Mammary microvascular endothelial cell (primary cell): ENCODE results near the gene CLTC.

- RAMPAGE, long total RNA: no peak
These were observed 33.8 kb downstream of the YPEL2 start for GRCh38 chr17:59365251-59365739.

GRCh38 chr17:59619382-59620191, at the start of gene CLTC:
TSS of gene CLTC (plus strand) at chr17:59619895.
- RAMPAGE, long total RNA: start-site peak on the plus strand at chr17:59619738-59620081, 4,294 and 2,503 reads in 2 replicates

GRCh38 chr17:59641959-59642465, 22.3 kb downstream of the CLTC start:
- RAMPAGE, long total RNA: no peak

DNA sequence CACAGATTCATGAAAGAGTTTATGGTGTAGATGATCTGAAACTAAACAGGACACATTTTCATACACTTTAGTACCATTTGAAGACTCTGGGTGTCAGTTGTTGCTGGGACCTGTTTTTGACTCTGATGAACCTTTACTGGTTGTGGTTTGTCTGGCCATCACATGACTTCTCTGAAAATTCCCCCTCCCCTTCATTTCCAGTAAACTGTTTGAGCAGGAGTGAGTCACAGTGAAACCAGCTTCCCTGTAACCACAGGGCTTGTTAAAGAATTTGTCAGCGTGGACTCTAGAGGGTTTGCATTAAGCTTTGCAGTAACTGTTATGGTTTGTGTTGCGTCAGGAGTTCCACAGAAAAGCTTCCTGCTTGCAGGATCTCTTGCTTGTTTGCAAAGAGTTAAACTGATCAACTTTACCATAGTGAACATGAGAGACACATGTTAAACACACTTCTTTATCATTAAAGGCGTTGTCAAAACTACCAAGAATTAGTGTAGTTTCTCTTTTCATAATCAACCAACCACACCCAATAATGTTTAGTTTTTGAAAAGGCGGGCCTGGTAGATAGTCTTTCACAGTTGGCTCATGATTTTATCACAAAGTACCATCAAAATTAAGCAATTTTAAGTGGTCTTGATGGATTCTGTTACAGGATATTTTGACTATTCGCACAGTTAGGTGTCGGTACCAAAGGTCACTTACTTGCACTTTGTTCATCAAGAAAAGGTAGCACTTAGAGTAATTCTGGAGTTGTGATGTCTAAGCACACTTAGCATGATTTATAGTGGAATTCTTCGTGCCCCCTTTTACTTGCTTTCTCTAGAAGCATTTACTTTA, 79.2 kb downstream of the VMP1 start:
- RAMPAGE, long total RNA: no peak

DNA sequence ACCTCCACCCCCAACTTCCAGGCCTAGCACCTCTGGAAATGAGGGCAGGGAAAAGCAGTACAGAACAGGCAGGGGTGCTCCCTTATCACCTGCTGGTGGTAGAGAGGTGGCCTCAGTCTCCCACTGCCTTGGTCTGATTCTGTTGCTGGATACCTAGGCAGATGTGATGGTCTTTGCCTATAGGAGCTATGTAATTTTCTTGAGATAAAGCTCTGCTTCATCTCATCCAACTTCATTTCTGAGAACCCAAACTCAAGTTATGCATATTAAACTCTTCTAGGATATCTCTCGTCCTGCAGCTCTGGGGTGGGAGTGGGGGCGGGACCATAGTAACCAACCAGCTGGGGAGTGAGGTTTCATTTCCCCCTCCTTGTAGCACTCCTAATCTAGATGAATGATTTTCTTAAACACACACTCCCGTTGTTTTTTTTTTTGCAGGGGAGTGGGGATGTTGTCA, 10.3 kb upstream of the HEATR6 start:
- RAMPAGE, long total RNA: no peak

DNA sequence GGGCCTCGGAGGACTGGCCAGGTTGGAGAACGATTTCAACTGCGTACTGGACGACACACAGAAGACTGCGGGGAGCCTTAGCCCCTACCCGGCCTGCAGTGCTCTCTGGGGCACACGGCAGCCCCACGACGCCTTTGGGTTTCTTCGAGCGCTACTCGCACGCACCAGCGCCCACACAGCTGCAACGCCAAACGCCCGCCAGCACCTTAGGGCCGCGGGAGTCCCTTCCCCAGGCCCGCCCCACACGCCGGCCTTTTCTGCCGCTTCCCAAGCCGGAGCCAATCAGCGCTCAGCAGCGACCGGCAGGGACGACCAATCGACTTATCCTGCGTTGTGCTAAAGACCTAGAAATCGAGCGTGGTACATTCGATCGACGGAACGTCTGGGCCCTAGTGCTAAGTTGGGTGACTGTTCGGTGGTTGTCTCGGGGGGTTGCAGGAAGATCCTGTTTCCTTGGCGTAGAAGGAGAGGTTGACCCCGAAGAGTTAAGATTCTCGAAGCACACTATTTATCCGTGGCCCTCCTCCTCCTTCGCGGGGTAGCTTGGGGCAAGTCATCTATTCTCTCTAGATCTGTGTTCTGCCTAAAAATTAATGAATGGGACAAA, 14.2 kb upstream of the CA4 start:
- RAMPAGE, long total RNA: no peak

DNA sequence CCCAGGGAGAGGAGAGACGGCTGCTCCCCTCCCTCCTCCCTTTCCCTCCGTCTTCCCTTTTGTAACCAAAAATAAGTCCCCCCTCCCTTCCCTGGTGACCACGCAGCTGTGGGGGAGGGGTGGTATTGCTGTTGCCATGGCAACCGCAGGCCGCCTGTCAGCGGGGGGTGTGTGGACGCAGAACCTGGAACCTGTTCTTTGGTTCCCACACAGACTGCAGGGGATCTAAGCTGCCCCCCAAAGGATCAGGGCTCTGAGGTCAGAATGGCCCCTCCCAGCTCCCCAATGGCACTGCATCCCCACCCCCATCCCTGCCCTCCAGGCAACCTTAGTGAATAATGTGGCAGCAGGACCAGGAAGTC, 11.8 kb downstream of the CA4 start:
- RAMPAGE, long total RNA: no peak

GRCh38 chr17:60291714-60293183, 99.7 kb downstream of the USP32 start:
- RAMPAGE, long total RNA: no peak

GRCh38 chr17:60330501-60331038, 61.4 kb downstream of the USP32 start:
- RAMPAGE, long total RNA: no peak

GRCh38 chr17:60391558-60391851, 428 bp downstream of the USP32 start:
- RAMPAGE, long total RNA: no peak

DNA sequence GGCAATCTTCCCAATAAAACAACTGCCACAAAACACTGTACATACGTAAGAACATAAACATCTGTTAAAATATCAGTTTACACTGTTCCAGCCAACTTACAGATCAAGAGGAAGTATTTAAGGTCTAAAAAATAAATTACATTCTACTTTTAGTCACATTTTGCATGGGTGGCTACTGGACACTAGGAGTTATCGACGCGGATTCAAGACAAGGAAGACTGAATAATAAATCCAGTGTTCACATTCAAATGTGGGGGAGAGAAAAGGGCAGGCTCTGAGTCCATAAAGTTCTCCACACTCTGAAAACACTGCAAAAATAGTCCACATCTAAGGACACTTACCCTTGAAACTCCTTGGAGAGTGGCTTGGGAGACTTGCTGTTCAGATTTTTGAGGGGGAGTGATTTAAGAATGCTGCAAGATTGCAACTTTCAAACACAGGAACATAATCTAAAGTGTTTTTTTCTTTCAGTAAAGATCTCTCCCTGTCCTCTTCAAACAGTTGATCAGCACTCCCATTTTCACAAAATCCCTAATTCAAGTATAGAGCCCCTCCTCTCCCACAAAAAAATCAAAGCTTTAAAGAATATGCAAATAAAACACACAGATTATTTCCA, 1.3 kb downstream of the APPBP2 start:
- RAMPAGE, long total RNA: no peak

DNA sequence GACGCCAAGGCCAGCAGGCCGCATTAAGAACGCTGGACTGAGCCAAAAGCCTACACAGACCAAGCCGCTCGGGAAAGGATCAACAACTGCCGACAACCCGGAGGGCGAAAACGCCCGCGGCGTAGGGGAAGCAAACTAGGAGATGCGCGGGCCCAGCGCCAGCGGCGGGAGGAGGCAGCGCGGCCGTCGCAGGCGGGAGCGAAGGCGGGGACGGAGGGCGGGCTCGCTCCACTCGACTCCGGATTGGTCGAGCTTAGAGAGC, 196 bp upstream of the PPM1D start:
- RAMPAGE, long total RNA: no peak

- RAMPAGE, long total RNA: no peak
These were observed 271.9 kb upstream of the TBX2 start for GRCh38 chr17:61127649-61128266.

DNA sequence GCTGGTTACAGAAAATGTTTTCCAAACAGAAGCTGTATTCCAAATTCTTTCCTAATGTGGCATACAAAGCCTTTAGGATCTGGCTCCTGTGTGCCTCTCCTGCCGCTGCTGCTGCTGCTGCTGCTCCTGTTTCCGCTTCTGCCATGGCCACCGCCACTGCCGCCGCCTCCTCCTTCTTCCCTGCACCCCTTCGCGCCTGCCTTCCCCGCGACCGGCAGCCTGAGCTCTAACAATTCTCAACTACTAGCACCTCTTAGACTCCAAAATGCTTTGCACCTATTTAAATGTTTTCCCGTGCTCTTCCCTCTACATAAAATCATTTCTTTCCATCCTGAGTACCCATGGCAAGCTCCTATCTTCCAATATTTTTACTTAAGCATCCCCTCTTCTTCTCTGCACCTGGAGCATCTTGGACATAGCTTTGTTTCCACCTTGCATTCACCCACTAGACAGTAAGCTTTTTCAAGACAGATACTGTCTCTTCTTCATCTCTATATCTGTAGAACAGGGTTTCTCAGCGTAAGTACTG, 263.7 kb upstream of the TBX2 start:
- RAMPAGE, long total RNA: no peak

DNA sequence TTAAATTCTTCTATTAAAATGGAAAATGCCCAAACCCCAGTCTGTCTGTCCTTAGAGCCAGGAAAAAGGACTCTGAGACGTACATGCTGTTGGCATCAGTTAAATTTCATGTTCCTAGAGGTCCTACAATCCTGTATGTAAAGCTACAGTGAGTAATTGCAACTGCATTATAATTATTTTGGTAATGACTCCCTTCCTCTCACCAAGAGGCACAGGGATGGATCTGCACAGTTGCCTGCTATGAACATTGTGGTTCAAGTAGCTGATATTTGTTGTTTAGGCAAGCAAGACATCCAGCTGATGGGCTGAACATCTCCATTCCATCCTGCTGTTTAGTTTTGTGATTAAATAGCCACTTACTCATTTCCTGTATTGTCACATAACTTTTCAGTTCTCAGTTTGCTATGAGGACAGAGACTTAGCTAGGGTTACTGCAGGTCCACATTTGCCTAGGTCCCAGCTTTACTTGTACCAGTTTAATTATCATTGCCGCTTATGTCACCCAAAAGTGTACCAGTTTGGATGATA, 181.2 kb upstream of the TBX2 start:
- RAMPAGE, long total RNA: no peak

DNA sequence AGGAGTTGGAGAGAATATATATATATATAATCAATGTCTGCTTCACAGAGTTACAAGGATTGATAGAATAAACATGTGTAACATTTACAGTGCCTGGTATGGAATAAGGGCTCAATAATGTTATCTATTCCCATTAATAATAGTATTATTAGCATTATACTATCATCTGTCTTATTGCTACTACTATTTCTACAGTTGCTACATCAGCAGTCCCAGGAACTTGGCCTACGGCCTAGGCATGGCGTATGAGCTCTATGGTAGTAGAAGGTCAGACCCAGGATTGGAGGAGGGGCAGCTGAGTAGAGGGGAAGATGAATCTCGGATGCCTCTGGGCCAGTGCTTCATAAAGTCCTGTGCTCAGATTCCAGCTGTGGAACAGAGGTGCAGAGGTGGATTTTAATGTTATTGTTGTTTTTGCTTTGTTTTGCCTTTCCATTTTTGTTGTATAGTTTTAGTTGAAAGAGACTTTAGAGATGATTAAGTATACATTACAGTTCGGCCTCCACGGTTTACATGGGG, 146.2 kb upstream of the TBX2 start:
- RAMPAGE, long total RNA: no peak

- RAMPAGE, long total RNA: no peak
These were observed 85.3 kb upstream of the TBX2 start for GRCh38 chr17:61314361-61314788.

DNA sequence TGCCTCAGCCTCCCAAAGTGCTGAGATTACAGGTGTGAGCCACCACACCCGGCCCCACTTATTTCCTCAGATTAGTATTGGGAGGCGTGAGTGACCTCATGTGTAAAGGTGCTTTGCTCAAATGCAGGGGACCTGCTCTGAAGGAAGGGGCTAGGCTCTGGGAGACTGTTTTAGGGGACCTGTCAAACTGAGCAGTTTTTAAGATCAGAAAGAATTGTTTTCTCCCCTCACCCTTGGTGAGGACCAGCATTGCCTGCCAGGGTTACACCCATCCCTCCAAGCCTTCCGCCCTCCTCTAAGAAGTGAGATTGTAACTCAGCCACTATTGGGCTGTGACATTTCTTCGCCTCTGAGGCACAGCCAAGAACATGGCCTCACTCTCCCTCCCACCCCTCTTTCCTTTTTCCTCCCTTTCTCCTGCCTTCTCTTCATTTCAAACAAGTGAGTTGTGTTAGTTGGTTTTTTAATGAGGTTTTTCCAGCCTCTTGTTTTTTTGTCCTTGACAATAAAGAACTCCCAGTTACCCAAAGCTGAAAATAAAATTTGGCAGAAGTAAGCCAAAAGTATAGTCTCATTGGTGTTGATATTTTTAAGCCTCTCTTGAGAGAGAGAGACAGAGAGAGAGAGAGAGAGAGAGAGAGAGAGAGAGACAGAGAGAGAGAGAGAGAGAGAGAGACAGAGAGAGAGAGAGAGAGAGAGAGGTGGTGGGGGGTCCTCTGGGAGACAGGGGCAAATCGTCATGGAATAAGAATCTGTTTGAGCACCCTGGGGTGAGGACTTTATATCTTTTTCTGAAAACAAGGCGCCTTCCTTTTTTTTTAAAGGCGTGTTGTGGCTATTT, 77.2 kb upstream of the TBX2 start:
- RAMPAGE, long total RNA: no peak

DNA sequence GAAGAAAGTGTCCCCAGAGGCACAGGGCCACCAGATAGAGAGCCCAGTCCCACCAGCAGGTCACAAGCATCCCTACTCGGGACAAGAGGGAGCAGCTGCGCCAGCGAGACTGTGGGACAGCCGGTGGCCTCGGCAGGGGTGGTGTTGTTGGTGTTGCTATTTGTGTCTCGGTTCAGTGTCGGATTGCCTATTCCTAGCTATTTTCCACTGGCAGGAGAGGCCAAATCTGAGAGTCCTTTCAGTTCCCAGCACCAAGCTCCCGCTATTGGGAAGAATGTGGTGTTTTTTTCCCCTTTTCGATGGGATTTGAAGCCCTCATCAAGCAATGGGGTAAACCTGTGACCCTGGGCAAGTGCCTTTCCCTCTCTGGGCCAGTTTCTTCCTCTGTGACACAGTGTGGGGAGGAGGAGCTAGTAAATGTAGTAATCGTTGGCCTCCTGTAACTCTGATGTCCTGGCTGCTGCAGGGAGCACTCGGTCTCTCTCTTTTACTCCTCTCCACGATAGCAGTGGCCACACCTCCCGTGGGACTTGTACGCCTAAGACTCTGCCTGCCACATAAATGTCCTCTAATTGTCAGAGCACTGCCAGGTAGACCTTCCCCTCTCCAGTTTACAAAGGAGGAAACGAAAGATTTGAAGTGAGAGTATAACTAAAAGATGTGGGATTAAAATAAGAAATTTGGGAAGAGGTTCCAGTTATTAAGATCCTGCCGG, 22.3 kb upstream of the TBX2 start:
- RAMPAGE, long total RNA: no peak

DNA sequence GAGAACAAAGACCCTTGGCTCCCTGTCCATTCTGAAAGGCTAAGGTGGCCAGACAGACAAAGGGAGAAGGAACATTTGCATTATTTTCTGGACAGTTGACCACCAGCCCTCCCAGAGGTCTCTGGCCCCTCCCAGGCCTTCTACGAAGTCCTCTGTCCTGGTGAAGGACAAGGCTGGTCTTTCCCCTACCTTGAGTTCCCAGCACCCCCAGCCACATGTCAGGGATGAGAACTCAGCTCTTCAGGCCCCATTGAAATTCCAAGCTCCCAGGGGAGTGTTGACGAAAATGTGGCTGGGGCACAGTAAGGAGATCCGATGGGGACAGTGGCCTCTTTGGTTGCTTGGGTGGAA, 6.6 kb downstream of the TBX2 start:
- RAMPAGE, long total RNA: no peak